ENCODE measurements around the gene AVL9.

GRCh38 chr7:30157629-30158269 lies 23.0 kb downstream of the MTURN start:
- PRO-cap = no peak

DNA sequence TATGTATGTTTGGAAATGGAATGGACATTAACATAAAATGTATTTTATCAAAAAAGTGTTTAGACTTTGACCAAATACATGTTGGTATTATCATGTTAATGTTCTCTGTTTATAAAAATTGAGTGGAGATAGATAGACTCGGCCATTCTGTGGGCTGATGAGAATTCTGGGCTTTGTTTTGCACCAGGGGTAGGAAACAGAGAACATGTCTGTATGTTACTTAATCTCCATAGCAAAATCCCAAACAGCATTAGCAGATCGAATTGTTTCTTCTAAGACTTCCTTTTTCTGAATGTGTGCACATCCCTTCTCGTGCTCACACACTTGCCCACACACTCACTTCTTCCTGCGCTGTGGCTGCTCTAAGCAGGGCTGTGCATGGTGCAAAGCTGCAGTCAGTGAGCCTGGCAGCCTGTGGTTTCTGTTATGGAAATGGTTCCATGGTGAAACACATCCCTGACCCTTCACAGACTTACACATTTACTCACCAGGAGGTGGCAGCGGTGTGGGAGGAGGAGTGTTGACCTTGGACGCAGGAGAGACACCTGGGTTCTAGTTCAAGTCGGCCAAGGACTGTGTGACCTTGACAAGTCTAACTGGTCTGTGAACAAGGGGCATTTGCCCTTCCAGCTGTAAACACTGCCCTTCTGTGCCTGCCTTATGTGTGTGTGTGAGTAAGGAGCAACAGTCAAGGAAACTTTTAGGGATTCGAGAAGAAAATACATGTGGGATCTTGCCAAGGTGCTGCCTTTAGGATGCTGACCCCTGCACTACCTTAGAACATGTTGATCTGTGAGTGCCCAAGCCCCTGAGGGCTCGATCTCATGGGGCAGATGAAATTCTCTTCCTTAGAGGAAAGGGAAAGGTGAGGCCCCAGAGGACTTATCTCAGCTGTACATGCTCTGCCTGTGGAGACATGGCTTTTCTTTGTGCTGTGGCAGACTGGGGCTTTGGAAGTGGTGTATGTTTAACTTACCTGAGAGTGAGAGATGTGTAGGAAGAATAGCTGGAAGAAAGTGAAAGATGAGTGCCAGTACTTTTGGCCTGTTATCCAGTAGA lies 25.0 kb downstream of the MTURN start:
- PRO-cap = bidirectional peak, plus-strand start at position 339 of the sequence, minus-strand start at position 175 of the sequence

DNA sequence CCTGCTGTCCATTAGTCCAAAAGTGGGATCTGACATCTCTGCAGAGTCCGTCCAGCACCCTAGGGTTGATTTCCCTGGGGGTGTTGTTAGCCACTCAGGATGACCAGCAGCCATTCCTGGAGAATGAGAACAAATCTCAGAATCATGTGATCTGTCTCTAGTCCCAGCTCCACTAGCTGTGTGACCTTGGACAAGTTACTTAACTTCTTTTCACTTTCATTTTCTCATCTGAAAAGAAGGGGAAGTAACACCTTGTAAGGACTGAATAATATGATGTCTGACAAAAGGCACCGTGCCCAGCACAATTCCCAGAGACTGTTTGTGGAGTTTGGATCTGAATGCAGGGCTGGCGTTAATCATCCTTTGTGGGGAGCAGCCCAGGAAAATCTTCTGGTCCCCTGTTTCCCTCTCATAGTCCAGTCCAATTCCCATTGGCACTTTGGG lies 44.2 kb downstream of the MTURN start:
- PRO-cap = no peak

DNA sequence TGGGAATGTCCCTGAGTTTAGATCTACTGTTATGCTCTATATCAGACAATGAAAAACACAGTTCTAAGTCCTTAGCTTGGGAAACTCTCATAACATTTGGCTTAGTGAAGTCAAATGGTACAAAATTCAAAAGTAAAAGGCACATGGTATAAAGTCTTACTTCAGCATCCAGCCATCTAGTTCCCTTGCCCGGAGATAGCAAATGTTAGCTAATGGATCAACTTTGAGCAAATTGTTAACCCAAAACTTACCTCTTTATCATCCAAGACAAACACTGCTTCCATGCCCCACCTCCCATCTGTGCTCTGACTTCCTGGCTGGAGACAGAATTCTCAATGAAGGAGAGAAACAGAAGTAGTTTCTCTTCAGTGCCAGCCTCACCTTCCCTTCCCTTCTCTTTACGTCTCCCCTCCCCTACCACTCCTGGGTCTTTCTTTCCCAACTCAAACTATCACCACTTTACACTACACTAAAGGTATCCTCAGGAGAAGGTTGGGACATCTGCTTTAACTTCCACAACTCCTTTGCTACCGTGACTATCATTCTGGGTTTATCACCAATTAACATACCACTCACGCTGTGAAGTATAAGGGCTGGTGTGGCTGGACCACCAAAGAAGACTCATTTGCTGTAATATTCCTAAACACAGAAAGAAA lies 21.2 kb upstream of the ZNRF2 start:
- PRO-cap = no peak

GRCh38 chr7:30284168-30284541 lies 242 bp upstream of the ZNRF2 start:
- PRO-cap = bidirectional peak, plus-strand start at chr7:30284597, minus-strand start at chr7:30284275

DNA sequence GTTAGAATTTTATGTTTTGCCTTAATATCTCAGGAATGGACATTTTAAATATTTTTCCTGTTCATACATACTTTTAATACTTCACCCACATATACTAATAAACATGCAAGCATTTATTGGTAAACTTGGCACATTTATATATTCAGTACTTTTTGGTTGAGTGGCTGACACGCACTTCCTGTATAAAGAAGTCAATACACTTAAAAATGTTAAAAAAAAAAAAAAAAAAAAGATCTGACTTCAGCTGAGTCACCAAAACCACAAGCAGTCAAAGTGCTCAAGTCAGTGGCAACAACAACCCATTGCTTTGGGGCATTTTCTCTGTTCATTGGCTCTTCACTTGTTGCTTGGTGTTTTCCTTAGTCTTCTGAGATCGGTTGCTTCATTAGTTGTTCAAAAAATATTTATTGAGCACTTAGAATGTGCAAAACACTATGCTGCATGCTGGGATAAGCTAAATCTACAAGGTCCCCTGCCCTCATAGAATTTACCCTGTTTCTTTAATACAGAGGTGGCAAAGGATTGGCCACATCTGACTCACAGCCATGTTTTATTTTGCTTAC lies 63.6 kb downstream of the ZNRF2 start:
- PRO-cap = no peak

DNA sequence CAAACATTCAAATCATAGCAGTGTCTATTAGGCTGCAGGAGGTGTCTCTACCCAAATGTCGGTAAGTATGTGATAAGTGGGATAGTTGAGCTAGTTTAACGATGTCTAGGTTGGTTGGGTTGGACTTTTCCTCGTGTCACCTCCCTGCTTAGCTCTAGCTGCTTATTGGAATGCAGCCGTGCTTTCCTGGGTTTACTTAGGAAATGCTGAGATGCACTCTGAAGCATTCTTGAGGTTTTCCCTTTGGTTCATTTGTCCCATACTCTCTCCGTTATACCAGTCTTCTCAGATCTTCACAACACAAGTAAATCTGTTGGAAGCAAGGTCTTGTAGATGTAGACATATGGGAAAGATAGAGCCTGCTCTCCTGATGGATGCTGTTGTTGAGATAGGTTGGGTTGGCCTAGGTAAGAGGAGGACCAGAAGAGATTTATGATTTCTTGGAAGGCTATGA lies 90.4 kb downstream of the ZNRF2 start:
- PRO-cap = no peak

DNA sequence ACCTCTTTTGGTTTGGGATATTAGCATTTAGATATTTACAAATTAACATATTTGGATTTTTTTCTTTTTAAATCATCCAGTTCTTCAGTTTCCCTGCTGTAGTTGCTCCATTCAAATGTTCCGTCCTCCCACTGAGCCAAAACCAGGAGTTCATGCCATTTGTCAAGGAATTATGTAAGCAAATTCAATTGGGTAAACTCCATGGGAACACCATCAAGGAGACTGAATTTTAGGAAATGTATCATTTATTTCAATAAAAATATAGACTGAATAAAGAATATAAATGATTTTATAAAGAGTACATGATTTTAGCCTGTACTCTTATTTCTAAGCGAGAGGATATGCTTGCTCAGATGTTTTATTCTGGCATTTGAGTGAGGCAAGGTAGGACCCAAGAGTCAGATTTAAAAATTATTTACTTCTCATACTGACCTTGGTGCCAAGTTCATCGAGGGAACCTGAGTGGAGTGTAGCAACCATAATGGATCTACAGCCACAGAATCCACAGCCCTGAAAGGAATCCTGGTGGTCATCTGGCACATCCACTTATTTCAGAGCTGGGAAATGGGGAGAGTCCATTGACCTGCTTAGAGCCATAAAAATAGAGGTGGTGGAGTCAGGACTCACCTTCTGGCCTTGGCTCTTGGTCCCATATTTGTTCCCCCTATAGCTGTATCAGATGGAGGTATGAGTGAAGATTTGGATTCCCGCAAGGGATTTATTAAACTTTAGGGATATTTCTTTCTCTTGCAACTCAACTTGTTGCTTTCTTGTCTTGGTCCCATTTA lies 36.9 kb downstream of the GARS1 start:
- PRO-cap = no peak

DNA sequence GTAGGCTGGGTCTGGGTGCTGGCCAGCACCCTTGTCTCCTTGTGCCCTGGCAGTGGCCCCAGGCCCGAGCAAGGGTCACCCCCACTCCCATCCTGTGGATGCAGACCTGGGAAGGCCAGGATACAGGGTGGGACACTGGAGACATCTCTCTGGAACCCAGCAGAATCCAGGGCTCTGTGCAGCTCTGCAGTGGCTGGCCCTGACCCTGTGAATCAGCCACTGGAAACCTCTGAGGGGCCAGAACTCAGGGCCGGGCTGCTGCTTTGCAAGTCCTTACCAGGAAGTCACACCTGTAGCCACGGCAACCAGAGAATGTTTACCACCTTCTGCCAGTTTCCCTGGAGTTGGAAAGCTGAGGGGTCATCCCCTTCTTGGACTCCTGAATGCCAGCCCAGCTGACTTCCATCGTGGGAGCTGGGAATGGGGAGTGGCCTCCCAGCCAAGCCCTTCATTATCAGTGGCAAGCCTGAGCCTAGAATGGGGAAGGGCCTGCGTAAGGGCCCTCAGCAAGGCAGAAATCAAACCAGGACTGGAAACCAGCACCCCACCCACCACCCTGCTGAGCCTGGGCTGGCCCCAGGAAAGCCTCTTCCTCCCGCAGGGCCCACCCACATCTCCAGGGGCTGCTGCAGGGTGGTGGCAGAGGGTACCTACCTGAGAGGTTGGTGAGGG lies 6.4 kb upstream of the CRHR2 start:
- PRO-cap = bidirectional peak, plus-strand start at position 363 of the sequence, minus-strand start at position 231 of the sequence

DNA sequence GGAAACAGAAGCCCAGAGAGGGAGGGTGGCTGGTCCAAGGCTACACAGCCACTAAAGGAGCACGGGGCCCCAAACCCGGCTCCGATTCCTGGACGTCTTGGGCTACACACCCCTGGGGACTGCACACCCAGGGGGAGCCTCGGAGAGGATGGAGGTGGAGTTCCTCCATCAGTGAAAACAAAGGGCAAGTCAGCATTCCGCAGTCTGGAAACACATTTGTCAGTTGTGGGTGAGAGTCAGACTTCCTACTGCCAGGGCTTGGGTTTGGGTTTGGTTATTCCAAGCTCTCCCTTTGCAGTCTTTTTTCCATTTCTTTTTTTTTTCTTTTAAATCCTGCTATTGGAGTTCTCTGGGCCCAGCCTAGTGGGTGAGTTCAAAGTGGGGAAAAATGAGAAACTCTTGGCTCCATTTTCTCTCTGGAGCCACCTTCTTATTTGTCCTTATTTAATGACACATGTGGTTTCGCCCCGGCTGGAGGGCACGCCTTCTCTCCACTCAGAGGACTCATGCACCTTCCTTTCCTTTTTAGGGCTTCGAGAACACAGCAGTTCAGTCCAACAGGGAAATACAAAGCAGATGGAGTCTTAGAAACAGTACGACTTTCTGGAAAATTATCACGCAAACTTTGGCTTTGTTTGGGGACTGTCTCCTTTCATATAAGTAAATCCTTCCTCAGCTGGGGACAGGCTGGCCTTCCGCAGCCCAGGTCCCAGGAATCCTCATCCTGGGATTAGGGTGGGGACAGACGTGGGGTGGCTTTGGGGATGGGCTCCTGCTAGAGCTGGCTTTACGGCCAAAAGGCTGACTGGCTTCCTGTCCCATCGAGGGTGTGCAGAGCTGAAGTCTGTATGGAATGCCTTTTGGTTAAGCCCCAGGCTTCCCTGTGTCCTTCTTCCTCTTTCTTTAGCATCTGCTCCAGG lies 59.7 kb upstream of the AQP1 start:
- PRO-cap = bidirectional peak, plus-strand start at position 239 of the sequence, minus-strand start at position 141 of the sequence; unidirectional peak, plus-strand start at position 552 of the sequence; bidirectional peak, plus-strand start at position 814 of the sequence, minus-strand start at position 815 of the sequence

DNA sequence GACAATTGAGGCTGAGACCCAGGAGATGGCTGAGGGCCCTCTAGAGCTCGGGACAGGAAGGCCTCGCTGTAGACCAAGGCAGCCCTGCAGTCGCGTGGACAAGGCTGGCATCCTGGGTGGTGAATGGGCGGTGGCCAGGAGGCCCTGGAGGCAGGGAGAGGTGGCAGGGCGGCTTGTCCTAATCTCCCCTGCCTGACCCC lies 52.1 kb upstream of the AQP1 start:
- PRO-cap = no peak

DNA sequence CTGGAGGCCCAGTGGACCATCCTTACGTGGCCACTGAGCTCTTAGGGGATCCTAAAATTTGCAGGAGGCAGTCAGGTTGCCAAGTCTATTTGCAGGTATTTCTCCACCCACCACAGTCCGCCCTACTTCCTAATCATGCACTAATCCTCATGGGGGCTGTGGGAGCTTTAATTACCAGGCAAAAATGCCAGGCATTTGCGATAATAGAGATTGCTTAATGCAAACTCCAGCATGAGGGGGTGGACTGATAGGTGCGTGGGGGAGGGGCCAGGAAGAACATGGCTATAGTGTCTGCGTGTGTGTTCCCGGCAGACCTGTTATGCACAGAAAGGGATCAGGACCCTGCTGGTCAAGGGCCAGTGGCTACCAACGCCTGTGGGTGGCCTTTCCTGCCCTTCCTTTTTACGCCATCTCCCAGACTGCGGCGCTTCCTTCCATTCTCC lies 15.6 kb upstream of the AQP1 start:
- PRO-cap = no peak

- PRO-cap = no peak
Observed at GRCh38 chr7:30899491-30900676, 11.8 kb upstream of the AQP1 start.

DNA sequence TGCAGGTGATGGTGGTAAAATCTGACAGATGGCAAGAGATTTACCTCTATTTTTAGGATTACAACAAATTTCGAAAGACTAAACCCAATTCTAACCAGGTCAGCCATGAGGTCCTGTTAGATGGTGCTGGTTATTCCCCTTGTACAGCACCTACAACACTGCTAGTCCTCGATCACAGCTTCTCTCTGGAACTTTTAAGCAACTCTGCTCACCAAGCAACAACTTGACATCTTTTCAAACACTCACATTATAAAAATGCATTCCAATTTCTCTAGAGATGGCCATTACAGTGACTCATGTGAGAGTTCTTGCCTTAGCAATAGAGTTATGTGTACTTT lies 122.3 kb downstream of the PDE1C start:
- PRO-cap = no peak

- PRO-cap = bidirectional peak, plus-strand start at chr7:32495521, minus-strand start at chr7:32495258
Observed at GRCh38 chr7:32495124-32495747, at the start of gene AVL9. Gene AVL9, plus strand, starts transcription at chr7:32495489.

- PRO-cap = no peak
Observed at GRCh38 chr7:32509733-32510385, 14.6 kb downstream of the AVL9 start.

DNA sequence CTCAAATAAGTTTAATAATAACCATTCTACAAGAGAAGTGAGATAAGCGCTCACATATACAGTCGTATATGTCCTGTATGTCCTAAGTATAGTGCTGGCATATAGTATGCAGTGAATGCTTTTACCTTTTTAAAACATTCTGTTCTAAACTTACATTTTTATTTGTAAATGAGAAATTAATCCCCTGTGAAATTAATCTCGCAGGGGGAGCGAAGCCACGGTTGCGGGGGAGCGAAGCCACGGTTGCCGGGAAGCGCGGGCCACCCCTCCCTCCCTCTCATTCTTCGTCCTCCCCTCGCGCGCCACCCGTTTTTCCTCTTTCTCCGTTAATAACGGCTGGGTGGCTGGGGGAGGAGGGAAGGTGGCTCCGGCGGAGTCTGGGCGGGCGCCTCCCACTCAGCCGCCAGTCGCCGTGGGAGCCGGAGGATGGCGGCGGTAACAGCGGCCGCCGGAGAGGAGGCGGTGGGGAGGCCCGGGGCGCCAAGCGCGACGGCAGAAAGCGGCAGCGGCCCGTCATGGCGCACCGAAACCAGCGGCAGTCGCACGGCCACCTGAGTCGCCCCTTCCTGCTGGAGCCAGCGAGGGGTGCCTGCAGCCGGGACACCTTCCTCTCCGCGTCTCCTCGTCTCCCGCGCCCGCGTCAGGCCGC lies 163.7 kb downstream of the KBTBD2 start:
- PRO-cap = bidirectional peak, plus-strand start at position 406 of the sequence, minus-strand start at position 571 of the sequence

DNA sequence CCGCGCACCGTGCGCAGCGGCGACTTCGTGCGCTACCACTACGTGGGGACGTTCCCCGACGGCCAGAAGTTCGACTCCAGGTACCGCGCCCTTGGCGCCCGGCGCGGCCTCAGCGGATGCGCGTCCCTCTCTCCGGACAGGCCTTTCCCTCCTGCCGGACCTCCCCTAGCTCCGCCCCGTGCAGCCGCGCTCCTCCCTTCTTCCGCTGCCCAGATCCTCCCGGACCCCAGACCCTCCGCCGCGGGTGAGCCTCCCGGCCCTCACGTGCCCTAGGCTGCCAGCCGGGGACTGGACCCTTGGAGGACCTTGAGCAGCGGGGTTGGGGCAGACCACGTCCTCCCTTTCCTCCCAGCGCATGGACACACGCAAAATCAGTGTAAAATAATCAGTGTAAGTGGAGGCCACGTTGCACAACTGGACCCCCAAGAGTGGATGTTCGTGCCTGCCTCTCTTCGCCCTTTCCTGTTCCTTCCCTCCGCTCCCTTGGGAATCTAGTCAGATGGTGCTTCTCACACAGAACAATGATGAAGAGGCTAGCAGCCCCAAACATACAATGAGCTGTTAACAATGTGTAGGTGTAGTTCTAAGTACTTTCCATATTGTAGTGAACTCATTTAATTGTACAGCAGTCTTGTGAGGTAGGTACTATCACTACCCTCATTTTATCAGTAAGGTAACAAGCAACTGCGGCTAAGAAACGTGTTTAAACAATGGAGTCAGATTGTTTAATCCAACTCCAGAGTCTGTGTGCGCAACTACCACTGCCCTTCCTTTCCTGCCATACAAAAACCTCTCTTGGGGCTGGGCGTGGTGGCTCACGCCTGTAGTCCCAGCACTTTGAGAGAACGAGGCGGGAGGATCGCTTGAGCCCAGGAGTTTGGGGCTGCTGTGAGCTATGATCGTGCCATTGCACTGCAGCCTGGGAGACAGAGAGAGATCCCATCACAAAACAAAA lies 752 bp downstream of the FKBP9 start:
- PRO-cap = bidirectional peak, plus-strand start at position 212 of the sequence, minus-strand start at position 118 of the sequence; bidirectional peak, plus-strand start at position 512 of the sequence, minus-strand start at position 454 of the sequence

- PRO-cap = no peak
Observed at GRCh38 chr7:32958670-32959140, 1.5 kb downstream of the FKBP9 start.

GRCh38 chr7:33040798-33041610 lies 21.6 kb downstream of the NT5C3A start:
- PRO-cap = unidirectional peak, minus-strand start at chr7:33040910